ENCODE data around the genes MAP4, PFKFB4, UCN2, UQCRC1, SLC26A6 and SLC25A20.

DNA sequence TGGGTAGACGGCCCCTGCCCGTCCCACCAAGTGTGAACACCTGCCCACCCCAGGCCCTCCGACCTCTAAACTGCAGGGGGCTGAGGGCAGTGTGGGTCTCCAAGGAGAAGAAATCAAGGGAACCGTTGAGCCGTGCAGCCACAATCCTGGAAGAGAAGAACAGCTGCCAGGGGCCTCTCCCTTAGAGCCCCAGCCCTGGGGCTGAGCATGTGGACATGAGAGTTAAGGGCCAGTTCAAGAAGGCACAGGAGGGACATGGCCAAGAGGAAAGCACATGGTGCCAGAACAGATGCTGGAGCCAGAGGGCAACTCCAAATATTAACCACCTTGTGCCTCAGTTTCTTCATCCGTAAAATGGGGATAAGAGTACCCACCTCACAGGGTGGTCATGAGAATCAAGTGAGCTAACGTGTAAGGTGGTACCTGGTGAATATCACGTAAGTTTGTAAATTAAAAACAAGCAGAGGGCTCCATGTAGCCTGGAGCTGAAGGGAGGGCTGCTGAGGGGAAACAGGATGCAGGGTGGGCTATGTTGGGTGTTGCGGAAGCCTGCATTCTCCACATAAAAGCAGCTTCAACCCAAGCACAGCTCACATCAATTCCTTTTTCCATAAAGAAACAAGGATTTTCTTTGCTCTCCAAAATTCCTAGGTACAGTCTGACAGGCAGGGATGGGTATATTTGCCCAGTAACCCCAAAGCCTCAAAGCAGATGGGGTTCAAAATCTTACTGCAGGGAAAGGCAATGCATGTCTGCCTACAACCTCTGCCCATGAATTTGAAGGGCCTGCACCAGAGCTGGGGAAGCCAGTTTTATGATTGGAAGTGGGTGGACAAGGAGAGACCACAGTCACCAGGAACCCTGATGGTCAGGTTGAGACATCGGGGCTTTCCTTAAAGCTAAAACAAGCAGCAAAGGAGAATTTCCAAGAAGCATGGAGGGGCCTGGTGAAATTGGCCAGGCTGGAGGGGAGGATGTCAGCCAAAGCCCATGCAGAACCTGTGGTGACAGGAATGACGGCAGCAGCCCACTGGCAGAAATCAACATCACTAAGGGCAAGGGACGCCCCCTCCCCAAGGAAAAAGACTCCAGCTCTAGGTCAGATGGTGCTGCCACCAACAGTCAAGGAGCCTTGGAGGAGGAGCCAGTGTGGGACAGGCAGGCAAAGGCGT is 34.6 kb downstream of the PTPN23 start:
- RRBS: no CpG with 5 or more reads among the region's 13 CpGs

GRCh38 chr3:47949581-47950644 is 66.3 kb downstream of the MAP4 start:
- RRBS: no CpG with 5 or more reads among the region's 9 CpGs

- RRBS: no CpG with 5 or more reads among the region's 5 CpGs
Measured at GRCh38 chr3:48015601-48016971, at the start of gene MAP4. MAP4 (minus strand) TSS chr3:48016416.

DNA sequence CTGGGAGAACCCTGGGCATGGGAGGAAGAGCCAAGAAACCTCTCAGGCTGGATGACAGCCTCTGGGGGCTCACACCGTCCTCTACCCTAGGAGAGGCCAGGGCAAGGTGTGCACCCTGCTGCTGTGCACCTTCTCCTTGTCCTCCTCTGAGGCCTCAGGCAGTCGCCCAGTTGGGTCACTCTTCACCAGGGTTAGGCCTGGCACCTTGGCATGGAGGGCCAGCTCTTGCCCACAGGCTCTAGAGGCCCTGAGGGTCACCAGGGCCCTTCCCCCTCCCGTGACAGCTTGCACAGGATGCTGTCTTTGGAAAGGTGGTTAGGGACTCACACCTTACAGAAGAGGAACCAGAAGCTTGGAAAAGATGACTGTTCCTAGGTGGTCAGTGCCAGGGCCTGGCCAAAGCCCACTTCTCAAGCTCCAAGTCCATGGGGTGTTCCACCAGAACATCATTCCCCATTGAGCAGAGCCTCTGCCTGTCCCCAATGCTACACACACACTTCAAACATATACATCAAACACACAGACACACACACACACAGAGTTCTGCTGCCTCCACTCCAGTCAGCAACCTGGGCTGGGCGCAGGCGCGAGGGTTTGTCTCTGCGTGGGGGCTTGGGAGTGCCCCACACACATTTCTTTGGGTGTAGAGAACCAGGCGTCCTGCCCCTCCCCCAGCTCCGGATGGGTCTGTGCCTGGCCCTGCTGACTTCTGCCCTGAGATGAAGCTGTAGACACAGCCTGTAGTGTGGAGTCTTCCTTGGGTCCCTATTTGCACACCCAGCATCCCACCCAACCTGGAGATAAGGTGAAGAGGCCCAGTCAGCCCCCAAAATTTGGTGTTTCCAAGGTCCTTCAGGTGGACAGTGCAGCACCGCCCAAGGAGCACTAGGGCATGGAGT is 26.5 kb downstream of the FBXW12 start:
- RRBS: no CpG with 5 or more reads among the region's 10 CpGs

- RRBS: no CpG with 5 or more reads among the region's 9 CpGs
Measured at GRCh38 chr3:48464988-48465457, 1.0 kb upstream of the TREX1 start.

- RRBS: no CpG with 5 or more reads among the region's 8 CpGs
Measured at GRCh38 chr3:48468311-48468829, 2.3 kb downstream of the TREX1 start.

GRCh38 chr3:48556442-48557584 is at the start of gene PFKFB4:
PFKFB4 (minus strand) TSS chr3:48556803.
- RRBS: 2% methylated on average over 18 of the region's 72 CpGs

- RRBS: 17% methylated on average over 1 of the region's 23 CpGs
Measured at GRCh38 chr3:48563355-48564598, at the start of gene UCN2. UCN2 (minus strand) TSS chr3:48563781.

- RRBS: 83% methylated on average over 2 of the region's 16 CpGs
Measured at GRCh38 chr3:48570545-48571493, 7.2 kb upstream of the UCN2 start.

DNA sequence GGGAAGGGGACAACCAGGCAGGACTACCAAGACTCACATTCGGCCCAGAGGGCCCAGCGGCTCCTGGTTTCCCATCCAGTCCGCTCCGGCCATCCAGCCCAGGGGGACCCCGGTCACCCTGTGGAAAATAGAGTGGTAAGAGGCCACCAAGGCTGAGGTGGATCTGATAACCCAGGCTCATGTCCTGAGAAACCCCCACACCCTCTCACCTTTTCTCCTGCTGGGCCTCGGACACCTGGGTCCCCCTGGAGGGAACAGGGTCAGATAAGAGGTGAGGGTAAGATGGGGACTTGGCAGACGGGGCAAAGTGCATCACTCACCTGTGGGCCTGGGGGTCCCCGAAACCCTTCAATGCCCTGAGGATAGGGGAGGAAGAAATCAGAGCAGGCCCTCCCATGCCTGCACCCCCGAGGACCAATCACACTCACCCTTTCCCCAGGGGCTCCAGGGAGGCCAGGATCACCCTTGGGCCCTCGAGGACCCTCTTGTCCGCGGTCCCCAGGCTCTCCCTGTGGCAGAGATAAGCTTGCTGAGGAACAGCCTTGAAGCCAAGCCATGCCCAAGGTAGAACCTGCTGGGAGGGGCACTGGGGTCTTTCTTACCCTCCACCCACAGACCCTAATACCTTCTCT is 15.7 kb upstream of the UCN2 start:
- RRBS: no CpG with 5 or more reads among the region's 12 CpGs

GRCh38 chr3:48608801-48610048 is at the start of gene UQCRC1:
UQCRC1 (minus strand) TSS chr3:48609646.
- RRBS: 3% methylated on average over 9 of the region's 95 CpGs

GRCh38 chr3:48635353-48636171 is at the start of gene SLC26A6:
SLC26A6 (minus strand) TSS chr3:48635461.
- RRBS: 2% methylated on average over 40 of the region's 60 CpGs

GRCh38 chr3:48782957-48783225 is 64.8 kb downstream of the PRKAR2A start:
- RRBS: no CpG with 5 or more reads among the region's 2 CpGs

DNA sequence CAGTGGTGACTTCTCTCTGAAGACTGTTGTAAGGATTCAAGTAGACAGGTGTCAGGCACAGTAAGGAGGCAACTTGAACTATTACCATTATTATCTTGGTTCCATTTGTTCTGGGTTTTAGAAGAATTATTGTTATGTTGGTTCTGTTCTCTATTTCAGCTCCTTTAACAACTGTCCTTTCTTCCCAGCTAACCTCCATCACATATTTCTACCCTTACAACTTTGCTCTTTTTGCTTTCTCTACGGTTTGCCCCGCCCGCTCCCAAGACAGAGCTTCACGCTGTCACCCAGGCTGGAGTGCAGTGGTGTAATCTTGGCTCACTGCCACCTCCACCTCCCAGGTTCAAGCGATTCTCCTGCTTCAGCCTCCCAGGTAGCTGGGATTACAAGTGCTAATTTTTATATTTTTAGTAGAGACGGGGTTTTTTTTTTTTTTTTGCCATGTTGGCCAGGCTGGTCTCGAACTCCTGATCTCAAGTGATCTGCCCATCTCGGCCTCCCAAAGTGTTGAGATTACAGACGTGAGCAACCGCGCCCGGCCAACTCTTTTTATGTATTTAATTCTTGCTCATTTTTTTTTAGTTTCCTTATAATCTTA is 51.3 kb downstream of the PRKAR2A start:
- RRBS: no CpG with 5 or more reads among the region's 12 CpGs

DNA sequence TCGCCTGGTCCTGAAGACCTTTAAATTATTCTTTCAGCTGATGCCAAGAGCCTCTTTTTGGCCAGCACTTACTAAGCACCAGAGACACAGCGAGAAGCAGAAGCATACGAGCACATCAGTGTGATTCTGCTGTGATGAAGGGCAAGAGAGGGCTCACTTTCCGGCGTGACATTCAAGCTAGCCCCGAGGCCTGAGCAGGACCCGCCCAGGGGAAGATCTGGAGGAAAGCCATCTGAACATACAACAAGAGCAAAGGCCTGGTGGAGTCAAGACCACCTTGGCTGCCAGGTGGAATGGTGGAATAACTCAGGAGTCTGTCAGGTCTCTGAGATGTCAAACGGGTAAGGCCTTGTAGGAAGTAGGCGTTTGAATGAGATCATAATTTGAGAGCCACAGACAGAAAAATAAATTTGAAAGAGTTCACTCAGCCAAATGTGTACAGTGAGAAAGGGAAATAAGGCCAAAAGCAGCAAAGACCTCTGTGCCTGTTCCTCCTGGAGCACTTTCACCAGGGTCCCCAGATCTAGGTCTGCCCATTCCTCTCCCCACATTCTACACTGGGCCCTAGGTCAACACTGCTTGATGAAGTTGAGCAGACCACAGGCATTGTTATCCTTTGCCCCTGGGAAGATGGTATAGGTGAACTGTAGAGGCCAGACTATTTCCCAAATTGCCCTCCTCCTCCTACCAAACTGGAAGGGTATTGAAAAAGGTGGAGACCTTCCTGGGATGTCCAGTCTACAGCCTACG is 569 bp upstream of the PRKAR2A start:
- RRBS: no CpG with 5 or more reads among the region's 10 CpGs

- RRBS: 2% methylated on average over 19 of the region's 57 CpGs
Measured at GRCh38 chr3:48898241-48899210, at the start of gene SLC25A20. SLC25A20 (minus strand) TSS chr3:48898882.

- RRBS: no CpG with 5 or more reads among the region's 1 CpG
Measured at GRCh38 chr3:48952302-48952897, 33.8 kb downstream of the ARIH2 start.

DNA sequence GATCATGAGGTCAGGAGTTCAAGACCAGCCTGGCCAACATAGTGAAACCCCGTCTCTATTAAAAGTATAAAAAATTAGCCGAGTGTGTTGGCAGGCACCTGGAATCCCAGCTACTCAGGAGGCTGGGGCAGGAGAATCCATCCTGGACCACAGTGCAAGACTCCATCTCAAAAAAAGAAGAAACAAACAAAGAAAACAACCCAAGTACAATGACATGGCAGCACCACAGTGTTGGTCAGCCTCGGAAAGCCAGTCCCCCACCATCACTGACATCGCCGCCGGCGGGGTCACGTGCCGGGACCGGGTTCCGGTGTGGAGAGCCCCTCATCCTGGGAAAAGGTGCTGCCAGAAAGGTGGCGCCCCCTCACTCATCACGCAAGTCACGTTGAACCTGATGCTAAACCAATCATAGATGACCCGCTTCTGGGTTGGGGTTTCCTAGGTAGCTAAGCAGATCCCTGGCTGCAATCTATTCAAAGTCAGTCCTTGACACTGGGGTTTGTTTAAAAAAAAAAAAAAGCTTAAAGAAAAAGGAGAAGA is 17.8 kb downstream of the QRICH1 start:
- RRBS: no CpG with 5 or more reads among the region's 15 CpGs

- RRBS: no CpG with 5 or more reads among the region's 3 CpGs
Measured at GRCh38 chr3:49119426-49119808, 1.2 kb downstream of the USP19 start.

DNA sequence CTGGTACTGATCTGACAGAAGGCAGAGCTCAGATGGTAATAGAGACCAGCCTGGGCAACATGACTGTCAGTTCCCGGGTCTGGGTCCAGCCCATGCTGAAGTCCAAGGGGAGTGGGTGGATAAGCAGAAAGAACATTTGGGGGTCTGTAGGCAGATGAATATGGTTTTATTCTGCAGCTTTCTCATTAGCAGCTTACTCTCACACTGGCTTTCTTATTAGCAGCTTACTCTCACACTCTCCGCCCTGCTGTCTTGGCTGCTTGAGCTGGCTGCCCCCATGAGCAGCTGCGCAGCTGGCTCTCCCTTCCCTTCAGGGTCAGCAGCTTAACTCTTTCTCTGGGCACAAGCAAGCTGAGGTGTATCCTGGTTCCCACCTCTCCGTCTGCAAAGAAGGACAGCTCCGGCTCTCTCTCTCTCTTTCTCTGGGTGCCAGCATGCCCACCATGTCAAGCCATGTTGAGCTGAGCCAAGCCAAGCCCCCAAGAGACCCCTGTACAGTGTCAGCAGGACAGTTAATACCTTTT is 18.6 kb downstream of the IHO1 start:
- RRBS: no CpG with 5 or more reads among the region's 5 CpGs

Data from AG04449 (cell line).